Upper lobe of left lung (tissue), 5 donors: Measurements from ENCODE around the gene EGR4.

GRCh38 chr2:71883040-71883580 lies 264.6 kb downstream of the CYP26B1 start:
- PRO-cap, 2 experiments = no peak in any of the 2 experiments
- RAMPAGE, long total RNA, 4 experiments = no peak in any of the 4 experiments

DNA sequence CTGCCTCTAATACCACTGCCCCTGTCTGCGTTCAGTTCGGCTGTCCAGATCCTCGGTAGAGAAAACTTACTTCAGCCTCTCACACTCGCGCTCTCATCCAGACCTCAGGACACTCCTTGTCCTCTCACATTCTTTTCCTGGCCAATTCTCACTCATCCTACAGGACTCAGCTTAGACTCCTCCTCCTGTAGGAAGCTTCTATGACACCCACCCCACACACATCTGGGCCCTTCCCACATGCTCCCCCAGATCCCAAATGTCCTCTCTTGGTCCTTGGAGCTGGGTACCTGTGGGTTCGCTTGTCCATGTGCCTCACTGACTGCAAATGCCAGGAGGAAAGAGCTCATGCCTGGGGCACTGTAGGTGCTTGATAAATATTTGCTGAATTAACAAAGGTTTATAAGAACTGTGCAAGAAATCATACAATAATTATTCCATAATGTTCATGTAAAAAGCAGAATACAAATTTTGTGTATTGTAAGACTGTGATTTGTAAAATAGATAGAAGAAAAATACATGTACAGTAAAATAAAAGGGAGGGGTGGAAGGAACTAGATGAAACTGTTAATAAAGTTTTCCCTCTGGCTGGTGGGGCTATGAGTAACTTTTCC lies 182.7 kb downstream of the CYP26B1 start:
- PRO-cap, 2 experiments = no peak in any of the 2 experiments
- RAMPAGE, long total RNA, 4 experiments = no peak in any of the 4 experiments

DNA sequence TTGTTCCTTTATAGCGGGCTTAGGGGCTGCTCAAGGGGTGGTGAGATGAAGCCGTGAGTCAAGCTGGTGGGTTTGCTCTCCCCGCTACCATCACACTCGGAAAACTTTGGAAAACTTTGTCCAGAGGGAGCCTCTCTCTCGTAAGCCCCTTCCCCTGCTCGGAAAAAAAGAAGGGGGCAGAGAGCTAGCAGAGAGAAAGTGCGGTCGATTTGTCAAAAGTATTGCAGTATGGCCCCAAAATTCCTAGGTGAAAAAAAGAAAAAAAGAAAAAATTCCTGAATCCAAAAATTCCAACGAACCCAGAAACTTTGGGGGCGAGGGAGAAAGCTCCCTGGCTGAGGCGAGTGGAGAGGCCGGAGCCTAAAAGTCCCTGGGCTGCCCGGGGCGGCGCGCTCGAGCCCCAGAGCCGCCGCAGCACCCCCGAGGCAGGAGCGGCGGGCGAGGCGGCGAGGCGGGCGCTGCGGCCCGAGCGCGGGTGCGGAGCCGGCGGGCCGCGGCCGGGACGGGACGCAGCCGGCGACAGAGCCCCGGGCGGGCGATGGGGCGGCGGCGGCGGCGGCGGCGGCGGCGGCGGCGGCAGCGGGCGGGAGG lies 531 bp upstream of the CYP26B1 start:
- PRO-cap, 2 experiments = no peak in any of the 2 experiments
- RAMPAGE, long total RNA, 4 experiments = no peak in any of the 4 experiments

DNA sequence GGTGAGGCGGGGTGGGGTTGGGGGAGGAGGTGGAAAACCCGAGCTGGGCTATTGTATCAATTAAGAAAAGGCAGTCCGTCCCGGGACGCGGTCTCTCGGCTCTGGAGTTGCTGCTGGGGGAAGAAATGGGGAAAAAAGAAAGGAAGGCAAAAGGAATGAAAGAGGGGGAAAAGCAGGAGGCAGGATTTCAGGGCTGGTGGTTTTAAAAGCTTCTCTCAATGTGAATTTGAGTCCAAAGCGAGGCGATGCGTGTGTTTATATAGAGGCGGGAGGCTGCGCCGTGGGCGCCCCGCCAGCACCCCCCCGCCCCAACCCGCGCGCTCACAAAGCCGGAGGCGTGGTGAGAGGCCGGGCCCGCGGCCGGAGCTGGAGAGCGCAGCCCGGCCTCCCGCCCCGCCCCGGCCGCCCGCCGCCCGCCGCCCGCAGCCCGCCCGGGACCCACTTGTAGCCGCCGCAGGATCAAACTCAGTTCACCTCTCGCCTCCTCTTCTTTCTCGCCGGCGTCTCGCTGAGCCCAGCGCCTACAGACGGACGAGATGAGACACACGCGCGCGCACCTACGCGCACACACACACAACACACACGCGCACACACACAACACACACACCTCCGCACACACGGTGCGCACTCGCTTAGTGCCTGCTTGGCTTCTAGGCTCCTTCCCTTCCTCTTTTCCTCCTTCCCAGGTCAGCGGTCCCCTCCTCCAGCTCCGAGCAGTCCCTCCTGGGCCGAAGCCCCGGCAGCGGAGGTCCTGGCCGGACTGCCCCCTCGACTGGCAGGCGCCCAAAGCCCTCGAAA lies 1.2 kb upstream of the CYP26B1 start:
- PRO-cap, 2 experiments = no peak in any of the 2 experiments
- RAMPAGE, long total RNA, 4 experiments = no peak in any of the 4 experiments

GRCh38 chr2:72150275-72150842 lies 2.7 kb upstream of the CYP26B1 start:
- PRO-cap, 2 experiments = peak in 1 of 2 experiments; most common minus-strand start chr2:72150439 (in 1)
- RAMPAGE, long total RNA, 4 experiments = no peak in any of the 4 experiments

DNA sequence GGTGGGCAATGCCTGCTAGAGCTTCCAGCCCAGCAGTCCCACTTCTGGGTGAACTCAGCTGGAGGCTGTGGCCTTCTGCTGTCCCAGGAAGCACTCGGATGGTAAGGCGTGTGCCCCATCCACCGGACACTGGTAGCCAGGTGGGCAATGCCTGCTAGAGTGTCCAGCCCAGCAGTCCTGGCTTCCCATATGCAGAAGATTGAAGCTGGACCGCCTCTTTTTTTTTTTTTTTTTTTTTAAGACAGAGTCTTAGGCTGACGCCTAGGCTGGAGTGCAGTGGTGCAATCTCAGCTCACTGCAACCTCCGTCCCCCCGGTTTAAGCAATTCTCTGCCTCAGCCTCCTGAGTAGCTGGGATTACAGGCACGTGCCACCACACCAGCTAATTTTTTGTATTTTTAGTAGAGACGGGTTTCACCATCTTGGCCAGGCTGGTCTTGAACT lies 86.2 kb upstream of the CYP26B1 start:
- PRO-cap, 2 experiments = no peak in any of the 2 experiments
- RAMPAGE, long total RNA, 4 experiments = no peak in any of the 4 experiments

DNA sequence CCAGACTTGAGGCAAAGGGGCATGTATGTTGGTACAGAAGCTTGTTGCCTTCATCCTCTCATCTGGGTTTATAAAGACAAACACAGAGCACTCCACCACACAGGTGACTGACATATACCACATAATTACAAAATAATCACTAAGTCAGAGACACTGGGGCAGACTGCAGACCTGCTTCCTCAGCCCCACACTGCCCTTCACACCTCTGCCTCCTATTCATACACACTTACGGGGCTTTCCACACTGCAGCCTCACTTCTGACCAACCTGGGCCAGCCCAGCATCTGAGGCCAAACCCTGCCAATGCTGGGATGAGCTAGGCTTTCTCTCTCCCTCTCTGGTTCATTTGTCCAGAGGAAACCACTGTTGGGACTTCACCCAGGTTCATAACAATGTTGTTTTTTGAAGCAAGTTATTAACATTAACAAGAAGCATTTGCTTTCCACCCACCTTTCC lies 4.5 kb downstream of the EMX1 start:
- PRO-cap, 2 experiments = no peak in any of the 2 experiments
- RAMPAGE, long total RNA, 4 experiments = no peak in any of the 4 experiments

DNA sequence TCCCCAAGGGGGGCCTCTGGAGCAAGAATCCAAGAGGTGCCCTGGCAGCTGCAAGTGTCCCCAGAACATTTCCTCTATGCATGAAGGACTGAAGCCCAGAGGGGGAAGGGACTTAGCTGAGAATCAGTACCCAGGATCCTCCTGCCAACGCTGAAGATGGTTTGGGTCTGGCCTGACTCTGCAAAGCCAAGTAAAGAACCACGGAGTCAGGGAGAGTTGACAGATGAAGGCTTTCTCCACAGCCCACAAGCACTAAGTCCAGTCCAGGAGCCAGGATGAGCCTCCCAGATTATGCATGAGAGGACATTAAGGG lies 14.9 kb downstream of the EMX1 start:
- PRO-cap, 2 experiments = no peak in any of the 2 experiments
- RAMPAGE, long total RNA, 4 experiments = no peak in any of the 4 experiments

DNA sequence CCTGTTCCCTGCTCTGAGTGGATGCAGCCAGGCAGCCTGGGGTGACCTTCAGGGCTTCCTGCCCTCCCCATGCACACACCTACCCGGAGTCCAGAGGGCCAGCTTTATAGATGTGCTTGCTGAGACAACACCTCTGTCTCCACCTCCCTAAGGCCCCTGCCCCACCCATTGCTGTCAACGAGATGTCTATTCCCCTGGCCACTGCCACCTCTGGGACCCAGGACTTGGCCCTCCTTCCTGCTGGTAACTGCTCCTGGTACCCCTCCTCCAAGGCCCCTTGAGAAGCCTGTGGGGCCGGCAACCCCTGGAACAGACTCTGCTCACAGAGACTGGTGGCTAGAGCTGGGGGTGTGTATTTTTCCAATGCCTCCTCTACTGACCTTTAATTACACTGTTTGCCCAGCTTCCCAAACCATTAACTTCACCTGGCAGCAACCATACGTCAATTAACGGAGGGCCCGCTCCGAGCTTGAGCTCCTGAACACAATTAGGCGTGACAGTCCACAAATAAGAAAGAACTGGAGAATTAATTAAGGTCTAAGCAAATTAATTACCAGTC lies 66.3 kb downstream of the EMX1 start:
- PRO-cap, 2 experiments = no peak in any of the 2 experiments
- RAMPAGE, long total RNA, 4 experiments = no peak in any of the 4 experiments

GRCh38 chr2:73112058-73112772 lies 533 bp downstream of the RAB11FIP5 start:
- PRO-cap, 2 experiments = no peak in any of the 2 experiments
- RAMPAGE, long total RNA, 4 experiments = no peak in any of the 4 experiments

DNA sequence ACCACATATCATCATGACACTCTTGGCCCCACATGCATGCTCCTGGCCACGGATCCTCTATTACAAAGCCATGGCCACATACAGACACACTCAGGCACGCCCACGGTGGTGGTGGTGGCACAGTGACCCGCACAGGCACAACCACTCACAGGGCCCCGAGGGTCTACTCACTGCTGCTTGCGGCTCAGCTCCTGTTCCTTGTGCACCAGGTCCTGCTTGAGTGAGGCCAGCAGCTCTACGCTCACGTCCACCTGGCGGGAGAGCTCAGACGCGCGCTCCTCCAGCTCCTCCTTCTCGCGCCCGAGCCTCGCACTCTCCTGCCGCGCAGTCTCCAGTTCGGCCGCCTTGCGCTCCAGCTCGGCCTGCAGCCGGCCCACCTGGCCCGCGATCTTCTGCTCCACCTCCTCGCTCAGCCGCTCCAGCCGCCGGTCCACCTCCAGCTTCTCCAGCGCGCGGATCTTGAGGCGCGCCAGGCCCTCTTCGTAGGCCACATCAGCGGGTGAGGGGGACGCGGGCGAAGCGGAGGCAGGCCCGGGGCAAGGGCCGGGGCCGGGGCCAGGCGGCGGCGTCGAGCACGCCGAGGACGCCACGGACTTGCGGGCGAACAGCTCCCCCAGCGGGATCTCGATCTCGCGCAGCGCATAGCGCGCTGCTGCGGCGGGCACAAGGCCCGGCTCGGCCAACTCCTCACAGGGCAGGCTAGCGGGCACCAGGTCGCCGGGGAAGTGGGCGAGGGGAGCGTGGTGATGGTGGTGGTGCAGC lies 15.5 kb downstream of the FBXO41 start:
- PRO-cap, 2 experiments = no peak in any of the 2 experiments
- RAMPAGE, long total RNA, 4 experiments = no peak in any of the 4 experiments

GRCh38 chr2:73293407-73293924 lies at the start of gene EGR4:
TSS of gene EGR4 (minus strand) at chr2:73293548.
- PRO-cap, 2 experiments = no peak in any of the 2 experiments
- RAMPAGE, long total RNA, 4 experiments = no peak in any of the 4 experiments

DNA sequence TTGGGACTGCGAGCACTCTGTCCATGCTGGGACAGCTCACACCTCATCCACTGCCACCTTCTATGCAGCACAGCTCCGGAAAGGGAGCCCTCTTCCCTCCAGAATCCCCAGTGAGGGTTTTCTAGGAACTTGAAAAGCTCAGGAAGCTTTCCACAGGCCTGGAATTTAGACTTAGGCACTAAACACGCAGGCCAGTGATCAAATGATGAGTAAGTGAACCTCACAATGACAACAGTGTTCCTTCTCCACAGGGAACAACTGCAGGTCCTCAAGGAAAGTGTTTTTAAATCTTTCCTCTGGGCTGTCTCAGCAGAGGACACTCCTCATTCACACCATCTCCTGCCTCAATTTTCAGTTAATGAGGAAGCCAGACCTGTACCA lies 2.1 kb upstream of the ACTG2 start:
- PRO-cap, 2 experiments = no peak in any of the 2 experiments
- RAMPAGE, long total RNA, 4 experiments = no peak in any of the 4 experiments

- PRO-cap, 2 experiments = no peak in any of the 2 experiments
- RAMPAGE, long total RNA, 4 experiments = no peak in any of the 4 experiments
These were observed 1.4 kb downstream of the ACTG2 start for GRCh38 chr2:73894083-73894739.

DNA sequence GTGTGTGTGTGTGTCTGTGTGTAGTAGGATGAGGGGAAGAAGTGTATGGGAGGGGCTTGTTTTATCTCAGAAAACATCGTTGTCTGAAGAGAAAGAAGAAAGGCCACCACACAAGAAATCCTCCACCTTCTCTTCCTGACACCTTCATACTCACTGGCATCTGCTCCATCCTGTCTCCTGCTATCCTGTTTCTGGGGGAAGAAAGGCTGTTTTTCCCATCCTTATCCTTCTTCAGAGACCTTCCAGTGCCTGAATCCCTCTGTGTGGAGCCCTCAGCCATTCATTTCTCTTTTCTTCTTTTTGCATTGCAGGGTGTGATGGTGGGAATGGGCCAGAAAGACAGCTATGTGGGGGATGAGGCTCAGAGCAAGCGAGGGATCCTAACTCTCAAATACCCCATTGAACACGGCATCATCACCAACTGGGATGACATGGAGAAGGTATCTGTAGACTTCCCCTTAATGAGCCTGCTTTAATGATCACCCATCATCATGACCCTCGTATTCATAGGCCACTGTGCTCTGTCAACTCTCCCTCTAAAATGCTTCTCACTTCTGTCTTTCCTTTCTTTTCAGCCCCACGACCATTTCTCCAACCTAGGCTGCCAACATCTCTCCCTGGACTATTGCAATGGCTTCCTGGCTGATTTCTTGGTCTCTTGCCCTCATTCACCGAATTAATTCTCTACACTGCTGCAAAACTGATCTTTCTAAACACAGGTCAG lies 9.4 kb downstream of the ACTG2 start:
- PRO-cap, 2 experiments = no peak in any of the 2 experiments
- RAMPAGE, long total RNA, 4 experiments = no peak in any of the 4 experiments

DNA sequence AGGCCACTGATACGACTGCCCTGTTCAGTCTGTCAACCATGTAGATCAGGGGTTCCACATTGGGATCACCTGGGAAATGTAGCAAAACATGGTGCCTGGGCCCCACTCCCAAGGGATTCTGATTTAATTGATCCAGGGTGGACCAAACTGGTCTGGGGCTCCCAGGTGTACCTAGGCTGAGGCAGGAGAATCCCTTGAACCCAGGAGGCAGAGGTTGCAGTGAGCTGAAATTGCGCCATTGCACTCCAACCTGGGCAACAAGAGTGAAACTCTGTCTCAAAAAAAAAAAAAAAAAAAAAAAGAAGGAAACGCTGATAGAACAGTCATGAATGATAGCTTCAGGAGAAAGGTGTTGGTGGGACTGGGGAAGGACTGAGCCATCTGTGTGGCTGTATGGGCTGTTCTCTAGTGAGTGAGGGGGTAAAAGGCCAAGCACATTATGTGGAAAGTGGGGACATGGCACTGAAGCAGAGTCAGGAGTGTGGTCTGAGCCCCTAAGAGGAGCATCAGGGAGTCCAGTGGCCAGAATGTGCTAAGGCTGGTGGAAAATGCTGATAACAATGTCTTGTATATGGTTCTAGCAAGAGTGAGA lies 6.9 kb downstream of the TET3 start:
- PRO-cap, 2 experiments = no peak in any of the 2 experiments
- RAMPAGE, long total RNA, 4 experiments = no peak in any of the 4 experiments

DNA sequence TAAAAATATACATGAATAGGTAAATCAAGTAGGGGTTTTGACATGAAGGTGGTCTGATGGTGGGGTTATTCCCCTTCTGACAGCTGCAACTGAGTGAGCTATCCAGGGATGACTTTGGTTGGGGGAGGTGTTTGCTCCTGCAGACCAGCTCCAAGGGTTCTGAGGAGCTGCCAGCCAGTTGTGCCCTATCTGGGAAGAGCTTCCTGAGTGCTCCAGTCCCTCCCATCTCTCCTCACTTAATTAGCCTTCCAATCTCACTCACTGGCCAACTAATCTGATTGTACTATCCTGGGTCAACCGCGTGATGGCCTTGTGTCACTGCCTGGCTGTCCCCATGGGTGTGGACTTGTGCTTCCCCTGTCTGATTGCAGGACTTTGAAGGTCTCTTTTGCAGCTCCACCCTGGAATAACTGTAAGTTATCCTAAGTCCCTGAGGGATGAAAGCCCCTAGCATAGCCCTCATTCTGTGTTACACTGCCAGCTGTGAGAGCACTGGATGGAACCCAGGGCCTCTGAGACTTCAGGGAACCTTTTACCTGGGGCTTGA lies 65.1 kb downstream of the SLC4A5 start:
- PRO-cap, 2 experiments = no peak in any of the 2 experiments
- RAMPAGE, long total RNA, 4 experiments = no peak in any of the 4 experiments

DNA sequence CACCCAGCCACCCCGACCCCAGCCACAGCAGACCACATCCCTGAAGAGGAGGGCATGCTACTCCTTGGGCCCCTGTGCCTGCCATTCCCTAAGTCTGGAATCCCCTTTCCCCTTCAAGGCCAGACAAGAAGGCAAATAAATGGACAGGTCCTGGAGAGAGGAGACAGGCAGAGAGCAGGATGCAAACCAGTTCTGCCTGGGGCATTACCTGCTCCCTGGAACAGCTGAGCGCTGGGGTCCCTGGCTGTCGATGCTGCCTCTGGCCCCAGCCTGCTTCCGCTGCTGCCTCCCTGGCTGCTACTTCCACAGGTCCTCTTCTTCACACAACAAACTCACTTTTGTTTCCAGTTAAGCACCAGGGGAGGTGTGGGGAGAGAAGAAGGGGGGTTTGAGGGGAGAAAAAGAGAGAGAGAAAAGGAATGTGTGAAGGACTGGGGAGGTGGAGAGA lies 53.2 kb downstream of the SLC4A5 start:
- PRO-cap, 2 experiments = no peak in any of the 2 experiments
- RAMPAGE, long total RNA, 4 experiments = no peak in any of the 4 experiments

DNA sequence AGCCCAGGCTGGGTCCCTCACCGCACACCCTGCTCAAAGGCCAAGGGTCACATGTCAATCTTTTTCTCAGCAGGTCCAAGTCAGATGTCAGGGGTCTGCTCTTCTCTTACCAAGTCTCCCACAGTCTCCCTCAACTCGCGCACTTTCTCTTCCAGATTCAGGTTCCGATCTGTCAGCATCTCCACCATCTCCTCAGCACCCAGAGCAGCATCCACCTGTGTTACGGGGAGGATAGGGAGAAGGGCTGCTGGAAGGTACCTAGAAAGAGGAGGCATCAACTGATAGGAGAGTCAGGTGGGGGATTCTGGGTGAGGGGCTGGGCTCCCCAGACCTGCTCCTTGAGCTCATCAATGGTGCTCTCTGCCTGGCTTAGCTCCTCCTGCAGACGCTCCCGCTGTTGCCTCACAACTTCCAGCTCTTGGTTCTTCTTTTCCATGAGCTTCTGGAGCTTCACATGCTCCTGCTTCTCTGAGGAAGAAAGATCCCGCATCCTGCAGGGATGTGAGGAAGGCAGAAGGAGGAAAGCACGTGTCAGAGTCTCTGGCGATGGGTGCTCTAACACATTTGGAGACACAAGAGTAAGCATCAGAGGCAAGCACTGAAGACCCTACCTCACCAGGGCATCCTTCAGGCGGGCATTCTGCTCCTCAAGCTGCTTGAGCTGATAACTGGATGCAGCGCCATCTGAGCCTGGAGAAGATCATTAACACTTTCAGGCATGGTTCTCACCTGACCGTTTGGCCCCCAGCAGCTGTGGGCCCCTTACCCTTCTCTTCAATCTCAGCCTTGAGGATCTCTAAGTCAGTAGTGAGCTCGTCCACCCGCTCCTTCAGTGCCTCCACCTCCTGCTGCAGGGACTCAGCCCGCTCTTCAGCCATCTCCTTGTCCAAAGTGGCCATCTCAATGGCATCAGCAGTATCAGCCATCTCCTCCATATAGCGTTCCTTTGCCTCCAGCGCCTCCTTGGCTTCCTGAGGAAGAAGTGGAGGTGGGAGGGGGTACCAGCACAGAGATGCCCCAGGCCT lies 9.9 kb downstream of the DCTN1 start:
- PRO-cap, 2 experiments = no peak in any of the 2 experiments
- RAMPAGE, long total RNA, 4 experiments = start-site peak on the minus strand in 1 of 4 experiments, centred at positions 213 to 360 of the sequence, 69 to 78 reads per replicate

GRCh38 chr2:74414537-74414801 lies 7.0 kb downstream of the C2orf81 start:
- PRO-cap, 2 experiments = no peak in any of the 2 experiments
- RAMPAGE, long total RNA, 4 experiments = start-site peak on the minus strand in 1 of 4 experiments, at chr2:74414647-74414794 at its widest, 5 reads per replicate